Epithelial cell of esophagus (primary cell): ENCODE measurements around a stretch of chr7.

DNA sequence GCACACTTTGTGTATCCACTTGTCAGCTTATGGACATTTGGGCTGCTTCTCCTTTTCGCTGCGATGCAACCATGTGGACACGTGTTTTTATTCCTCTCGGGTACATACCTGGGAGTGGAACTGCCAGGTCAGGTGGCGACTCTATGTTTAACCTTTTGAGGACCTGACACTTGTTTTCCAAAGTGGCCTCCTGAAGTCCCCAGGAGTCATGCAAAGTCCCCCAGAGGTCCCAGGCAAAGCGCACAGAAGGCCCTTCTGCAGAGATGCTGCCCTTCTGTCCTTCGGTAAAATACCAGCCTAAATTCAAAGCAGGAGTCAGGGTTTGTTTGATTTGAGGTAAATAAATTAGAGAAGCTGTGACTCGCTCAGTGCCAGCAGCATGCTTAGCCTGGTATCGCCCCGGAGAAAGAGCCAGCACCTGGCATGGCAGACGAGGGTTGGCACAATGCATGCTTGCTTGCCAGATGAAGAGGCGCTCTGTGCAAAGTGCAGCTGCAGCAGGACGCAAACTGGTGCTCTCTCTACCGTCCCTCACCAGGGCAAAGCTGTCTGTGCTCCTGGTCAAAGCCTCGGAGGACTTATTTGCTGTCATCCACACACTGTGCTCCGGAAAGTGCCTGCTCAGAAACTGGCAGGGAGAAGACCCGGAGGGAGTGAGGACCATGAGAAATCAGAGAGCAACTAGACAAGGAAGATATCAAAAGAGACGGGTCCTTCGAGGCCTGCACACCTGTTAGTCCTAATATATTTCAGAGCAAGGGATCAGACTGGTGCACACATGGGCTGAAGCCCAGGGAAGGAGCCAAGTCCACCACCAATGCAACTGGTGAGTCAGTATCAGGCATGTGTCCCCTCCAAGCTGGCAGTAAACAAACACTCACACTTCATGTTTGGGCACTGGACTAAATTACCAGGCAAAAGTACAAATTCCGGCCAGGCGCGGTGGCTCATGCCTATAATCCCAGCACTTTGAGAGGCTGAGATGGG, 37.6 kb downstream of the HIPK2 start:
- RRBS, result no CpG with 5 or more reads among the region's 22 CpGs

DNA sequence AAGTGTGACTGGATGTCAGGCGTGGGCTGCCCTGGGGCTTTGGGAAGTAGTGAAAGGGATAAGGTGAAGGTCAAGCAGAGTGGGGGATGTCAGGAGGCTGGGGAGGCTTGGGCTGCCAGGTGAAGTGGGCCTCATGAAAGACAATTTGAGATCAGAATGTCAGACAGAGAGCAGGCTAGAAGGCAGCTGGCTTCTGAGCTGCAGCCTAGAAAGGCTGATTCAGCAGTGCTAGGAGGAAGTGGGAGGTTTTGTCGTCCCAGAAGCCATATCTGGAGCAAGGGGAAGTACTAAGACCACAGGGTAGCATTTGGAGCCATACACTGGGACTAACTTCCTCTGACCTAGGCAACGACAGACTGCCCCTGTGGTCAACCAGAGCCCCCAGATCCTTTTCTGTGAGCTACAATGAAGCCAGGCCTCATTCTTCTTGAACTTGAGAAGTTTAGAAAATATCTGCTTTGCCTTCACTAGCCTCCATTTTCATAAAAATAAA, 26.4 kb downstream of the TBXAS1 start:
- RRBS, result no CpG with 5 or more reads among the region's 3 CpGs

DNA sequence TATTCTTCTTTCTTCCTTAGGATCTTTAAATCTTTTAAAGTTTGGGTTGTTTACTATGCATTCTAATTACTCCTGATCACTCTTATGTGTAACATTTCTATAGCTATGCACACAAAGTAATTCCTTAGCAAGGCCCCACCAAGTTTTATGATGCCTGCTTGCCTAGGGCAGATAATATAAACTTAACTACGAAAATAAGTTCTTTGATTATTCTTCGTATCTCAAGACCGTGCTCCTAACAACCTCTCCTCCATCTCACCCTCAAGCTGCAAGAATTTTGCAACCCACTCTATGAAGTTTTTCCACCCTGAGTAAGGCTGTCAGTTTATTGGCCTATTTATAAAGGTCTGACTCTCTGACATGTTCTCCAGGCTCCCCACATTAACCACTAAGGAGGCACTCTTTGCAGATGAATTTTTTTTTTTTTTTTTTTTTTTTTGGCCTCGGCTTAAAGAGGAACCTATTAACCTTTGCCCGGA, 56.9 kb downstream of the TBXAS1 start:
- RRBS, result no CpG with 5 or more reads among the region's 5 CpGs

DNA sequence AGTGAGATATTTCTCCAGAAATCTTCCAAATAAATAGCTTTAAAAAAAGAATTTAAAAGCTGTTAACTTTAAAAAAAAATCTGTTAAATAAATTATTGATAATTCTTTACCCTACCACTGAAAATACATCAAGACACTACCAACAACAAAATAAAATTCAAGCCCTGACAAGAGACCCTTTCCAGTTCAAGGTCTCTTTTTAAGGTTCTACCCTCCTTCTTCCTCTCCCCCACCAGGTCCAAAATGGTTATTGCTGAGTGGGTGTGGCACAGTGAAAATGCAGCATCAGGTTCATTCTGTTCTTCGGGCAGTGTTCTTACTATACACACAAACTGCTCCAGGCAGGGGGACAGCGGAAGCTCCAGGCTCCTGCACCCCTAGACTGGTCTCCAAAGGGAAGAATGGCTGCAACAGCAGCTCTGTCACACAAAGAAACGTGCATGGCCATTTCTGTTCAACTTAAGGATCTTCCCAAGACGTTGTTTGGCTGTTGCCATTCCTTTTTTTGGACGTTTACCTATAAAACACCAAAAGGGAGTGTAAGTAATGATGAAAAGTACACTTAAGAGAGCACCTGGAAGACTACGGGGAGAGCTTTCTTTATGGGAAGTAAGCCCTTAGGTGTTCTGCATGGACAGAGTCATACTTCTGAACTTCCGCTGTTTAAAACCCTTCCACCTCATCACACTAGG, 28.1 kb upstream of the PARP12 start:
- RRBS, result no CpG with 5 or more reads among the region's 7 CpGs

- RRBS, result no CpG with 5 or more reads among the region's 7 CpGs
Observed at GRCh38 chr7:140153777-140154396, 22.9 kb downstream of the KDM7A start.

DNA sequence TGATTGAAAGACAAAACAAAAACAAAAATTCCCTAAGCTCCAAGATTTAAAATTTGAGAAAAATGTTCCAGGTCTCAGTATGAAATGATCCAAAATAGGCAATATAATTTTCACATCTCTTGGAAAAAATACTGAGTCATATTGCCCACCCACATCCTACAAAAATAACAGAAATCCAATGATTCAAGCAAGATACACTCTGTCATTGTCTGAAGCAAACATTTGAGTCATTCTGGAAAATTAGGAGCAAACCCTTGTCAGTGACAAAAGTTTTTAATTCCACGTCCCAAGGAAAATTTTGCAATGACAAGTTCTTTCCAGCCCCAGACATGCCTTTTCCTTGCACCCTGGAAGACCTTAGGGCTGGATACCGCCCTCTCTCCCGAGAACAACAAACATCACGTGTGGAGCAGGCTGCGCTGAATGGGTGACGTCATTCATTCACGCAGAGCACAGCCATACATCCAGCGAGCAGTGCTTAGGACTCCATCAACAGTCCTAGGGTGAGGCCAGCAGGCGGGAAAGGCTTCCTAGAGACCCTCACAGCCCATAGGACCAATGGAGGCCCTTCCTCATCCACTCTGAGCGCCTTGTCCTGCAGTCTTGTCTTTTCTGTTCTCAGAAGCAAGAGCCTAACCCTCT, 23.3 kb upstream of the KDM7A start:
- RRBS, result no CpG with 5 or more reads among the region's 10 CpGs

DNA sequence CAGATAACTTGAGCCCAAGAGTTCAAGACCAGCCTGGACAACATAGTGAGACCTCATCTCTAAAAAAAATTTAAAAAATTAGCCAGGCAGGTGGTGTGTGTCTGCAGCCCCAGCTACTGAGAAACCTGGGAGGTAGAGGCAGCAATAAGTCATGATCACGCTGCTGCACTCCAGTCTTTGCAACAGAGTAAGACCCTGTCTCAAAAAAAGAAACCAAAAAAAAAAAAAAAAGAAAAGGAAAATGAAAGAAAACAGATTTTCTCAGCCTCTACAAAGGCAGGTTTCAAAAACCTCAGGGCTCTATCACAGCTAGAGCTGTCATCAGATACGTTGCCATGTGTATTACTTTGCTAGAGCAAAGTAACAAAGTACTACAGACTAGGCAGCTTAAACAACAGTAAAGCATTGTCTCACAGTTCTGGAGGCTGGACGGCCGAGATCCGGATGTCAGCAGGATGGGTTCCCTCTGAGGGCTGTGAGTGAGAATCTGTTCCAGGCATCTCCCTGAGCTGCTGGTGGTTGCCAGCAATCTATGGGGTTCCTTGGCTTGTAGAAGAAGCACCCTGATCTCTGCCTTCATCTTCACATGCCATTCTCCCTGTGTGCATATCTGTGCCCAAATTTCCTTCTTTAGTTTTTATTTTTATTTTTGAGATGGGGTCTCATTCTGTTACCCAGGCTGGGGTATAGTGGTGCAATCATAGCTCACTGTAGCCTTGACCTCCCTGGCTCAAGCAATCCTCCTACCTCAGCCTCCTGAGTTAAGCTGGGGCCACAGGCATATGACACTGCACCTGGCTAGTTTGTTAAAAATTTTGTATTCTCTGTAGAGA, 48.8 kb upstream of the KDM7A start:
- RRBS, result no CpG with 5 or more reads among the region's 5 CpGs

GRCh38 chr7:140241785-140242261, 65.0 kb upstream of the KDM7A start:
- RRBS, result no CpG with 5 or more reads among the region's 2 CpGs

DNA sequence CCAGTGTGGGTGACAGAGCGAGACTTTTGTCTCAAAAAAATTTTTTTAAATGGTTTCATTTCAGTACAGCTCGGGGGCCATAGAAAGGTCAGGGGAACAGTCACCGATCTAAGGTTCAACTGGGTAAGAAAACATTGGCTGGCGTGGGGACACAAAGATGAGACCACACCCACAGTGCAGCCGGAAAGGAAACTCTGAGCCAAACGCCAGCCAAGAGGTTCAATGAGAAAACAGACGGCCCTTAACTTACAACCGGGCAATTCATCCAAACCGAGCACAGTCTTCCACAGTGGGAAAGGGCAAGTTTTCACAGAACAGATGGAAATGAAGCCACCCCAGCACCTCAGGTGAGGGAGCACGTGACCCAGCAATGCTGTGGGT, 65.1 kb downstream of the SLC37A3 start:
- RRBS, result 64% methylated on average over 4 of the region's 10 CpGs

DNA sequence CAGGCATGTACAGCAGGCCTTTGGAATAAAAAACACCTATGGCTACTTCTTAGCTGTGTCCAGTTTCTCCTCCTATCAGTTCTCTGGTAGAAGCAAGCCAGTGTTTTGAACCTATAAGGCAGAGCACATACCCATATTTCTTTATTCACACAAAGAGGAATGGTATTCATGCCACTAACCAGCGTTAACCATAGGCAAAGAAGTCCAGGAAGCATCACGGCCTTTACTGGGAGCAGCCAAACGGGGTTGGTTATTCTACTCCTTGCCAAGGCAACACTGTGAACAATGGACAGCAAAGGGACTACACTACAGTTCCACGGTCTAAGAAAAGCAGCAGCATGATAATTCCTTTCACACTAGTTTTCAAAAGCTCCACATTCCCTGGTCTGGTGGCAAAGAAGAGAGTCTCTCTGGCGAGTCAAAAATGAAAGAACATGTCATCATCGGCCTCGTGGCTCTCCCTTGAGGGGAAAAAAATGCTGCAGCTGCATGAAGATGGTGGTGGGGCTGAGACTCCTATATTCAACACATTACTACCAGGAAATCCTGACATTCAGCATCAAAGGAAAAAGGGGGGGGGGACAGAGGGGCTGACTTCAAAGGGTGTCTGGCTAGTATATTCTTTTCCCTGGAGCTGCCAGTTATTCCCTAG, 49.2 kb downstream of the SLC37A3 start:
- RRBS, result no CpG with 5 or more reads among the region's 7 CpGs

- RRBS, result no CpG with 5 or more reads among the region's 2 CpGs
Observed at GRCh38 chr7:140349620-140349846, 48.8 kb downstream of the SLC37A3 start.

GRCh38 chr7:140488246-140488506, 8.9 kb upstream of the MKRN1 start:
- RRBS, result no CpG with 5 or more reads among the region's 4 CpGs

GRCh38 chr7:140506638-140507389, 27.5 kb upstream of the MKRN1 start:
- RRBS, result no CpG with 5 or more reads among the region's 7 CpGs

- RRBS, result no CpG with 5 or more reads among the region's 11 CpGs
Observed at GRCh38 chr7:140553280-140553670, 74.0 kb upstream of the MKRN1 start.

GRCh38 chr7:140725525-140726587, 29.3 kb downstream of the NDUFB2 start:
- RRBS, result no CpG with 5 or more reads among the region's 7 CpGs

DNA sequence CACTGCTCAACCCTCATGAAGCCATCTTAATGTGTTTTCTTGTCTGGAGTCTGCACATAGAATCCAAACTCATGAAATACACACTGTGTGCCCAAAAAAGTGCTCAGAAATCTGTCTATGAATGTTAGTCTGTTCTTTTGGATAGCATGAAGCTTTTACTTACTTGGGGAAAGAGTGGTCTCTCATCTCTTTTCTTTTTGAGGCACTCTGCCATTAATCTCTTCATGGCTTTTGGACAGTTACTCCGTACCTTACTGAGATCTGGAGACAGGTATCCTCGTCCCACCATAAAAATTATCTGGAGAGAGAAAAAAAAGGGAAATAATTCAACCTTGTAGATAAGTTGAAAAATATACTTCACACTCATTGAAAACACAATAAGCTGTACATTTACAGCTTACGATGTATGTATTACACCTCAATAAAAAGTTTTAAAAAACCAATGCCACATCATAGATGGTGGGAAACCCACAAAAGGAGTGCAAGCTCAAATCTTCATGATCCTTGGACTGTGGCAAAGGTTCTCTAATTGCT, 43.2 kb downstream of the NDUFB2 start:
- RRBS, result no CpG with 5 or more reads among the region's 3 CpGs

GRCh38 chr7:140812005-140812567, 112.6 kb downstream of the BRAF start:
- RRBS, result no CpG with 5 or more reads among the region's 1 CpG

GRCh38 chr7:140886401-140886850, 38.3 kb downstream of the BRAF start:
- RRBS, result no CpG with 5 or more reads among the region's 1 CpG

DNA sequence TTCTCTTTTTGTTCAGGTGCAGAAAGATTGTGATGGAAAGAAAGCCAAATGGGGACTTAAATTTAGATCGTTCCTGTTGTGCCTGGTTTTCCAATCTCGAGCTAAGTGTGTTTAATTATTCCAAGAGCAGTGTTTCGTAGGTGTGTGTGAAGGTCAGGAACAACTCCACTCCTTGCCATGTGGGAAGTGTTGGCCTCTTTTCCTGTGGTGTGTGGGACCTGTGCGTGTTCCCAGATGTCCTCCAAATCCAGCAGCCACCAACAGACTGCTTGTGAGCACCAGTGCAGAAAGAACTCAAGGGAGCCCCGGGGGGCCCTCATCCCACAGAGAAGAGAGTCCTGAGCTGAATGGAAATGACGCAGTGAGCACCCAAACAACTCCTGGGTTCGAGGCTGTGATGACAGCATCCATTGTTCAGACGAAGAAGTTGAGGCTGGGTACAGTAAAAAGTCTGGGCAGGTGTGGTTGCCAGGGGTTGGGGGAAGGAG, 227.7 kb downstream of the TMEM178B start:
- RRBS, result no CpG with 5 or more reads among the region's 8 CpGs